ENCODE measurements around a stretch of chr3.

- RRBS: no CpG with 5 or more reads among the region's 14 CpGs
Observed at GRCh38 chr3:52243748-52244784, 1.5 kb upstream of the PPM1M start.

GRCh38 chr3:52248845-52249412, 3.4 kb downstream of the PPM1M start:
- RRBS: no CpG with 5 or more reads among the region's 7 CpGs

DNA sequence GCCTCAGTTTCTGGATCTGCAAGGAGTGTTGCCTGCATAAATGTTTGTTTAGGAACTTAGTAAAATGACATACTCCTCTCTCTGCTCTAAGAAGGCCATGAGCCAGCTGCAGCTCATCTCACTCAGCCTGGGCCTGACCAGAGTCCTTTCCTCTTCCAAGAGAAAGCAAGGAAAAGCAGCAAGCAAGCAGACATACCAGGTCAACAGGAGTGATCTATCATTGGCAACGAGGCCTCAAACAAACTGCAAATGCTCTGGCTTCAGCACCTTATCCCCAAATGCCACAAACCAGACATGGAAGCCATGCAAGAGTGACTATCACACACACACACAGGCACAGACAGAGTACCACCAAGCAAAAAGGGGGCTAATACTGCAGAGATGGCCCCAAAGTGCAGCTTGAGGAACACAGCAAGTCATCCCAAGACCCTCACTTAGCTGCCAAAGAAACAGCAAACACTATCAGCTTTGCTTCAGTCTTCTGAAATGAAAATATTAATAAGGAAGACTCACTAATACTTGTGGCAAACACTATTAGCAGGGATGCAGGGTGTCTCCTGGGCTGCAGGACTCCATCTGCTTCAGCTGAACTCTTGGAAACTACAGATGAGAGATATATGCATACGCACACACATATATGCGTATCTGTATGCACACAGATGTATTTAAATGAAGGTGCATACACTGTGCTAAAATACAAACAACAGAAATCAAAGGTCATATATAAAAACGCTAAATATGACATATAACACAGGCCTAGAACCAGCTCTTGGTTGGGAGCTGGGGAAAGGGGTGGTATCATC, 10.4 kb downstream of the PPM1M start:
- RRBS: no CpG with 5 or more reads among the region's 4 CpGs

GRCh38 chr3:52267970-52268507, 10.4 kb downstream of the WDR82 start:
- RRBS: no CpG with 5 or more reads among the region's 8 CpGs

- RRBS: no CpG with 5 or more reads among the region's 7 CpGs
Observed at GRCh38 chr3:52289245-52290171, 1.9 kb downstream of the GLYCTK start.

- RRBS: 88% methylated on average over 1 of the region's 12 CpGs
Observed at GRCh38 chr3:52310504-52311335, 5.4 kb upstream of the DNAH1 start.

DNA sequence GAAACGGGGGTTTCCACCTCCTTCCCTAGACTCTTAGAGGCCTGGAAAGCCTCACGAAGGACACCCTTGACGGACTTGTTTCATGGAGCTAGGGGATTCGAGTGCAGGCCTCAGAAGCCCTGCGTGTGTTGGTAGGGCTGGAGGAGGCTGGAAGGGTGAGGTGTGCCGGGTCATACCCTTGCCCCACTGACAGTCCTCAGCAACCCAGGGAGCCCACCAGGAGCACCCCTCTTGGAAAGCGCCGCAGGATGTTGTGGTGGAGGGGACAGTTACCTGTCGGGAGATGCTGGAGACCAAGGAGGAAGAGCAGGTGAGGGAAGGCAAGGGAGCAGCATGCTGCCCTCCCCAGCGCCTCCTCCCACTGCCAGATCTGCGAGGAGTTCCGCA, 33.5 kb downstream of the DNAH1 start:
- RRBS: no CpG with 5 or more reads among the region's 12 CpGs

DNA sequence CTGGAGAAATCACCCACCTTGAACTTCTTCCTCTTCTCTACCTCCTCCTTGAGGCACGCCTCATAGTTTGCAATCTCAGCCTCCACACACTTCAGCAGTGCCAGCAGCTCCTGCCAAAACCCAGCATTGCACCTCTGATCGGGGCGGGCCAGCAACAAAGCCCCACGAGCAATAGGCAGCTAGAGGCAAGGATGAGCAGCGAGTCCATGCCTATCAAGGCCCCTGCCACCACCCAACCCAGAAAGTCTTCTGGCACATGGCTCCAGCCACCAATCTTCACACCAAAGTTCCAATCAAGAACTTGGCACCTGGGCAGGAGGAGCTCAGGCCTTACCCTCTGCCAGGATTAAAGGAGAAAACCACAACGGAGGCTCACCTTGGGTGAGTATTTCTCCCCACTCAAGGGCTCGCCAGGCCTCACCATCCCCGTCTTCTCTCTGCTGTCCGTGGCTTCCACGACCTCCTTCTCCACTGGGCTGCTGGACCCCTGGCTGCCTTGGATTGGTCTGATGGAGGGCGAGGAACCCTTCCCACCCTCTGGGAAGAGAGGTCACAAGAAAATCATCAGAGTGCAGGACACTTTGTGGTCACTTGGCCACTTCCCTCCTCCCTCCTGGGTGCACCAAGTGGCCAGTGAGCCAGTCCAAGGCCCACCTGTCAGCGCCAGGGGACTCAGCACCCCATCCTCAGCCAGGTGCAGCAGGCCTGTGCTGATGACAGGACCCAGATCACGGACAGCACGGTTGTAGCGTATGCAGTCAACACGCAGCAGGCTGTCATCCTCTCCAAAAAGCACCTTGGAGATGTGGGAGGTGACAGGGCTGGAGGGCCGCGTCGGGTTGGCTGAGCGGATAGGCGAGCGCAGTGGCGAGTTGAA, 6.8 kb downstream of the BAP1 start:
- RRBS: no CpG with 5 or more reads among the region's 23 CpGs

DNA sequence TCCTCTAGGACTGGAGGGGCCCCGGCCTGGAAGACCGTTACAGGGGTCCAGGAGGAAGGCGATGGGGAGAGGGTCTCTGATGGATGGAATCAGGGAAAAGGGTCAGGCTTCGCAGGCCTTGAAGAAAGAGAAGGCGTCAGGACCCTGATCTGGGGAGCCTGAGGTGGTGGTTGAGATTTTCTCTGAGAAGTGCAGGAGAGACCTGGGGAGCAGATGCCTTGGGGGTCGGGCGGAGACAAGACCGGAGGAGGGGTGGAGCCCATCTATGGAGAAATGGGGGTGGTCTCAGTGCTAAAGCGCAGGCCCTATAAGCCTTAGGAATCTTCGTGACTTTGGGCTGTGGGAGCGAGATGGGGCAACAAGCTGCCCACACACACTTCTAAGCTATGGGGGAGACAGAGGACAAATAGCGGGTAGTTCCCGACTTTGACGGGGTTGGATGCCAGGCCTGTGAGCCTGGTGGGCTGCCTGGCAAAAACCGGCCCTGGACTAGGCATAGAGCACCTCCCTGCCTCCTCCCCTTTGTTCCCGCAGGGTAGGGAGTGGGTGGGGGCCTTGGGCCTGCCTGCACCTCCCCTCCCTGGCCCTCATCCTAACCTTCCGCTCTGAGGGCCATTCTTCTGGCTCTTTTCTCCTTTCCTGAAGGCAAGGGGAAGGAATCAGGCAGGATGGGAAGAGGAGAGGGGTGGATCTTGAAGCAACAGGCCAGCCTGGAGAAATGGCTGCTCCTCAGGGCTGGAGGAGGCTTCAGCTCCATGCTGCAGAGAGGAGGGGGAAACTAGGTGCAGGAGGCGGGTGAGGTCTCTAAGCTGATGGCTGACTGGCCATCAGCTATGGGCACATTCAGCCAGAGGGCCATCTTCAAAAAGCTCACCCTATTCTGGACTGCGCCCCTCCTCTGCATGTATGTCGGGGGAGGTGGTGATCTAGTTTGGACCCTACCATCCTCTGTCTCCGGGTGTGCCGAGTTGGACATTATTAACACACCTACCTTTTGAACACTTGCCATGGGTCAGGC, 960 bp downstream of the NISCH start:
- RRBS: no CpG with 5 or more reads among the region's 22 CpGs

DNA sequence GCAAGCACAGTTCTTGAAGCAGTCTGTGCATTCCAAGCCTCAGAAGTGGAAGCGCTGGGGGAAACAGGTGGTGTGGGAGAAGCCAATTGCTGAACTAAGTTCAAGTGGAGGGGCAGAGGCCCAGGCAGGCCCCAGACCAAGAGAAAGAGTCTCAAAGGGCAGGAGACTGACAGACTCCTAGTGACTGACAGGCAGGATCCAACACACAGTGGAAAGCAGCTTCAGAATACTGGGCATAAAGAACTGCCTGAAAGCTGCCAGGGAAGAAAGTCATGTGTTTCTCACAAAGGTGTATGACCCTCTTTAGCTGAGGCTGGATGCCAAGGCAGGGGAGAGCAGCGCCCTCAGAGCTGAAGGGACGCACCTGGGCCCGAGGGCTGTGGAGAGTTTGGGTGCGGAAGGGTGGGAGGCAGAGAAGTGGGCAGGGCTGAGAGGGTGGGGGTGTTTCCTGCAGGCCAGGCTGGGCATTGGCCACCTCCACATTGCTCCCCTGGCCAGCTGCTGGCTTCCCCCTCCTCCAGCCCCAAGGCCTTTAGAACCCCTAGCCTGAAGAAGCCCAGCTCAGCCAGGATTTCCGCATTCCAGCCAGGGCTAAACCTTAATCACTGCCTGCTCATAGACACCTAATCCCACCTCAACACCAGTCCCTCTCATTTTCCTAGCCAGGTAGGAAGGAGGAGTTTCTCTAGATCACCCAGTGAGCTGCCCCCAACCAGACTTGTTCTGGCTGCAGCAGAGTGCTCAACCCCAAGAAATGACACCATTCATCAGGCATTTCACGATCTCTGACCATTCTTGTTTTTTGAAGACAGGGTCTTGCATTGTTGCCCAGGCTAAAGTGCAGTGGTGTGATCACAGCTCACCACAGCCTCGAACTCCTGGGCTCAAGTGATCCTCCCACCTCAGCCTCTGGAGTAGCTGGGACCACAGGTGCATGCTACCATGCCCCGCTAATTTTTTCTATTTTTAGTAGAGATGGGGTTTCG, 7.5 kb downstream of the NT5DC2 start:
- RRBS: no CpG with 5 or more reads among the region's 10 CpGs

GRCh38 chr3:52533929-52534176, 196 bp upstream of the NT5DC2 start:
- RRBS: 1% methylated on average over 9 of the region's 31 CpGs

DNA sequence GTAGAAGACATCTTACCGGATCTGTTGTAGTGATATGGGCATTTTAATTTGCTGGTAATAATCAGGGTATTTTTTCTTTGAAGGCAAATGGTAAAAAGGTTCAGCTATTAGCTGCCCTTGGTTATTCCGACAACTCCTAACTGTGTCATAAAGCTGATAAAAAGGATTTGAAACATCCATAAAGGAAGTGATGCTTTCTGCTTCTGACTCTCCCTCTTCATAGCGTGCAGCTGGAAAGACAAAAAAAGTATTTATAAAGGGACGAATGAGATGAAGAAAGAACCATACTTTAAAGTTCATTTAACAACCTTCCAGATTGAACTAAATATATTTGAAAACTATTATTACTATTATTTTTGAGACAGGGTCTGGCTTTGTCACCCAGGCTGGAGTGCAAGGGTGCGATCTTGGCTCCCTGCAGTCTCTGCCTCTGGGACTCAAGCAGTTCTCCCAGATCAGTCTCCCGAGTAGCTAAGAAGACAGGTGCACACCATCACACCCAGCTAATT, 51.2 kb upstream of the GNL3 start:
- RRBS: no CpG with 5 or more reads among the region's 6 CpGs

- RRBS: no CpG with 5 or more reads among the region's 3 CpGs
Observed at GRCh38 chr3:52695912-52696351, 9.7 kb downstream of the GLT8D1 start.

DNA sequence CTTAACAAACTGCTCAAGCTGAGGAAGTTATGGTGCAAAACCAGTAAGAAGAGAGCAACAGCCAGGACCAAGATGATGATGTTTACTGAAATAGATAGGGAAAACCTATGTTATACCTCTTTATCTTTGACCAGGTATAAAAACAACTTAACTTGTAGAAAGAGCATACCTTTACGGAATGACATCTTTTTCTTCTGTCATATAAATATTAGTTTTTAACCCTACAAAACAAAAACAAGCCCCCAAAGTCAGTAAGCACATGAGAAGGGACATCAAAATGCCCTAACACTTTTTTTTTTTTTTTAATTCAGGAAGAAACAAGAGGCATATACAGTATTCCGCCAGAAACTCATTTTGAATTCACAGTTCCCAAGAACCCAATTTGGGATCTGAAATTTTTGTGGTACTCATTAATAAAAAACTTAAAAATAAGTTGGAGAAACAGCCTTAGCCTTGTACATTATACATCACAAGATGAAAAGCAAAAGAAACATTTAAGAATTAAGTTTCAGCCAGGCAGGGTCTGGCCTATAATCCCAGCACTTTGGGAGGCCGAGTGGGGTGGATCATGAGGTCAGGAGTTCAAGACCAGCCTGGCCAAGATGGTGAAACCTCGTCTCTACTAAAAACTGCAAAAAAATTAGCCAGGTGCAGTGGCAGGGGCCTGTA, 5.2 kb downstream of the GLT8D1 start:
- RRBS: no CpG with 5 or more reads among the region's 4 CpGs

- RRBS: no CpG with 5 or more reads among the region's 13 CpGs
Observed at GRCh38 chr3:52769760-52770455, 832 bp downstream of the NEK4 start.

DNA sequence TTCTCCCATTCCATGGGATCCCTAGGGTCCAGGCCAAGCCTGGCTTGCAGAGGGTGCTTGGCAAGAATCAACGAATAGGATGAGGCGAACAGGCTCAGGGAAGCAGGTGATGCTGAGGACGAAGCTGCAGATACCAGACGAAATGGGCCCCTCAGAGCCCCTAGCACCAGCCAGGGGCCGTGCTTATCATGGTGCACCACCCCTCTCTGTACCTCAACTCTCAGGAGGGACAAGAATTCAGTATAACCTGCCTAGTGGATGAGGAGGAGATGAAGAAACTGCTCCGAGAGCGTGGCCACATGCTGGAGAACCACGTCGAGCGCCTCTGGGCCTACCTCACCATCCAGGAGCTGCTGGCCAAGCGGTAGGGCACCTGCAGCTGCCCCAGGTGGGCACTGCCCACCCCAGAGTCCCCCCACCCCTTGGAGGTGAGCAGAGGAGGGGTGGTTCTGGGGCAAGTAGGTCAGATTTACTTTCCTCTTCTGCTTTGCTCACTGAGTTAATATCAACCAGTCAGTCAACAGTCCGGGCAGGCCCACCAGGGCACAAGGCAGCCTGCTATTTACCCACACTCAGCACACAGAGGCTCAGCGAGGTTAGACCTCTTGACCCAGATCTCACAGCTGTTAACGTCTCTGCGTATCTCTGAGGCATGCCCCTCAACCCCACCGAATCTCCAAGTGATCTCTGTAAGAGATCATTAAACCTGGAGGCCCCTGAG, 8.4 kb upstream of the ITIH3 start:
- RRBS: no CpG with 5 or more reads among the region's 16 CpGs

- RRBS: no CpG with 5 or more reads among the region's 11 CpGs
Observed at GRCh38 chr3:52795461-52795997, 933 bp downstream of the ITIH3 start.

DNA sequence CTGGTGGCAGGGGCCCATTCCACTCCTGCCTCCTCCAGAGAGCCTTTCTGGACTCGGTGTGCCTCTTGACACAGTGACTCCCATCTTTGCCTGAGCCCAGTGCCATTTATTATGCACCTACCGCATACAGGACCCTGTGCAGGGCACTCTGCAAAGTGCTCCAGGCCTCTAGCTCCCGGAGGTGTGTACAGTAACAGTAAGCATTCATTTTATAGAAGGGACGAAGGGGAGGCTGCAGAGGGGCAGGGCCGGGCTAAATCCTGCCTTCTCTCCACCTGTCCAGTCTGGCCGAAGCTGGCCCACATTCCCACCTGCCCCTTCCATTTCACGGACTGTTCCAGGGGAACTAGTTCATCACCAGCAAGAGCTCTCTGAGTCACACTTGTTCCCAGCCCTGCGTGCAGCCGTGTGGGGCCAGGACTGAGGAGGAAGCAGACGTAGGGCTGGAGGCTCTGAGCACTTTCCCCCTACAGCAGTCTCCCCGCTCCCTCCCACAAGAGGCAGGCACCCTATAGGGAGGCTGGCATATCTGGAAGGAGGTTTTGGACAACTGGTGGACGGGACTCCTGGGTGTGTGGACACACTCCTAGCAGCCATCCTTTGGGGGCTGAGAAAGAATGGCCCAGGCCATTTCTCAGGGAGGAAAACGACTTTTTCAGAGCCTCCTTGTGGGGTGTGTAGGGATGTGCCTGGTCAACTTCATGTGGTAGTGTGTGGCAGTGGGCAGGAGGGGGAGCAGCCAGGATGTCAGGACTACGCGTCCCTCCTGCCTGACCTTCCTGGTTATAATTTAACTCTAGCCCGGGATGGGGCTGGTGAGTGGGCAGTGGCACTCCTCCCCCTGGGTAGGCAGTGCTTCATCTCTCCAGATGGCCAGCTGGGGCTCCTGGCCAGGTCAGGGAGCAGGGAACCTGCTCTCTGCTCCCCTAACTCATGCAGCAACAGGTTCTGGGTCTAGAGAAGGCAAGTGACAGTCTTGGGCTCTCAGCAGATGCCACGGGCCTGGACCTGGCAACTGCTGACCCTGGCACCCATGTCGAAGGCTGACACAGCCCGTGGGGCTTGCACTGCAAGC, 2.9 kb downstream of the ITIH4 start:
- RRBS: 73% methylated on average over 3 of the region's 19 CpGs

- RRBS: no CpG with 5 or more reads among the region's 8 CpGs
Observed at GRCh38 chr3:52892610-52893392, 4.5 kb downstream of the STIMATE start.

- RRBS: no CpG with 5 or more reads among the region's 10 CpGs
Observed at GRCh38 chr3:52896477-52896969, 825 bp downstream of the STIMATE start.